ENCODE measurements around the genes MAEA and FAM53A.

DNA sequence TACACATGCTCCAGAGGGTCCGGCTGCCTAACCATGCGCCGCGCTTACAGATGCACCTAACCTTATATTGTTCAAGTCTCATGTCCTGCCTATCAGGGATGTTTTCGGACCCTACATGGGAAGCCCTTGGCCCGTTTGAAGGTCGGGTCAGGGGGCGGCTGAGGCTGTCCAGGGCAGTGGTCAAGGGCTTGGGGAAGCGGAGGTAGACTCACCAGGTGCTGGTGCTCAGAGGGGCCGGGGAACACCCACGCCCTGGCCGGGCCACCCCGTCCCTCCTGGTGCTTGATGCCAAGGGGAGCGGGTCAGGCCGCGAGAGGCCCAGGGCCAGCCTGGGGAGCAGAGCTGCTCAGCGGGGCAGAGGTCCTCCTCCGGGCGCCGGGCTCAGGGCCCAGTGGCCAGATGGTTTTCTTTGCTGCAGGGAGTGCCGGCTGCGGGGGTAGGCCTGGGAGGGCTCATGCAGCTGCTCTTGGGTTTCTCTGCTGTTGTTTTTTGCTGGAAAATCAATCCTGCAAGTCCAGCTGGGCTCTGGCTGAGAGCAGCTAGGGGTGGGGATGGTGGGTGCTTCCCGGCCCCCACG is 35.4 kb upstream of the SPON2 start:
- PRO-cap = no peak

DNA sequence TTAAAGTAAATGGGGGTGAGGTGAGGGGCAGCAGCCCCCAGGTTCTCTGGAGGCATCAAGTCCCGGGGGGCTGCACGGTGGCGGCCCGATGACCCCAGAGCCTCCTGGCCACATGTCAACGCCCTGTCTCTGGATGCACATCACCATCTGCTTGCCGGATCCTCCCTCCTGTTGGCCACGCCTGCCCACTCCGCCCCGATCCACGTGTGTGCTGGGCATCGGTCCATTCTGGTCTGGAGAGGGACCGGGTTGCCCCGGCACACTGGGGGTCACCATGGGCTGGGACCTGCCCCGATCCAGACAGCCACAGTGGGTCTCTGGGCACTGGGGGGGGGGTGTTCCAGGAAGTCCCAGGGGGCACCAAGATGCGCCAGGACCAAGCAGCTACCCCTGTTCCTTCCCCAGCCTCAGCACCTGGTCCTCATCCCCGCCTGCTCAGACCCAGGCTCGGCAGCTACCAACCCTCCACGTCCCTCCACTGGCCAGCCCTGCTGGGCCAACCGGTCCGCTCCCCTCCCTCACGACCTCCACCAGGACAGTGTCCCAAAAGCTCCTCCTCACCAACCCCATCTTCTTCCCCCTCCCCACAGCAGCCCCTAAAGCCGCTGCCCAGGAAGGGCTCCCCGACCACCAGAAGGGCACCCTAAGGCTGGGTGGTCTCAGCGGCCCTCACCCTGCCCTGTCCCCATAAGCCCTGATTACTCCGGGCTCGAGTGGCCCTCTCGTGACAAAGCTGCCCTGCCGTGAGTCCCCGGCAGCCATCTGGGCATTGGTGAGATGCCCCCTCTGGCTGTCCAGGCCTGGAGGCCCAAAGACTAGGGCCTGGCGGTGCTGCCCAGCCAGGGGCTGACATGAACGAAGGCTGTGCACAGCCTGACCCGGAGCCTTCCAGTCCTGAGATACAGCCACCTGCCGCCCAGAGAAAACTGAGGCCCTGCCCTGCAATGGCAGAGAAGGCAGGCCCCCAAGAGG is 4.6 kb downstream of the CTBP1 start:
- PRO-cap = no peak

DNA sequence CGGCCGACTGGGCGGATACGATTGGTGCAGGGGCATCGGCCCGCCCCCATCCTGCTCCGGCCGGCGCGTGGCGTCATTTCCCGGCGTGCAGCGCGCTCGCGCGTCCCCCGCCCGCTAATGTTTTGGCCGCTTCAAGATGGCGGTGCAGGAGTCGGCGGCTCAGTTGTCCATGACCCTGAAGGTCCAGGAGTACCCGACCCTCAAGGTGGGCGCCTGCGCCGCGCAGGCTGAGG is at the start of gene MAEA:
Gene MAEA, plus strand, starts transcription at position 114 of the 233 bp plus-strand sequence.
- PRO-cap = bidirectional peak, plus-strand start at position 129 of the sequence, minus-strand start outside the sequence

GRCh38 chr4:1298495-1299048 is 8.9 kb downstream of the MAEA start:
- PRO-cap = no peak

DNA sequence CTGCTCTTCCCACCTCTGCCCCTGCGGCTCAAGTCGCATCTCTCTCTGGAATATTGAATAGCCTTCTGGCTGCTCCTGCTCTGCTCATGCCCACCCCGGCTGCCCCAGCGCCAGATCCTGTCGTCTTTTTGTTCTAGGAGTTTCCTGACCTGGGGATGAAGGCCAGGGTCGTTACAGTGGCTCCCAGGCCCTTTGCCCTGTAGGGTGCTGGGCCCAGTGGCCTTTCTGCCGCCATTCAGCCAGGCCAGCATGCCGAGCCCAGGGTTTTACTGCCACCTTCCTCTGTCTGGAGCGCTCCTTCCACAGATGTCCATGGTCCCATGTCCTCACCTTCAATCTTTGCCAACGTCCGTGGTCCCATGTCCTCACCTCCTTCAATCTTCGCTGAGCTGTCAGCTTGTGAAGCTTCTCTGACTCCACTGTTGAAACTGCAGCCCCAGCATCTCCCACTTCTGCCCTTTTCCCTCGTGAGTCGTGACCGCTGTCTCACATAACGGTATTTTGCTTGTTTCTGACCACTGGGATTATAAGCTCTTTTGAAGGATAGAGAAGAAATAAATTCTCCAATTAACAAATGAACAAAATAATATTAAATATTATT is 9.8 kb downstream of the MAEA start:
- PRO-cap = no peak

GRCh38 chr4:1330598-1331189 is 16.3 kb upstream of the UVSSA start:
- PRO-cap = no peak

GRCh38 chr4:1337205-1338051 is 9.6 kb upstream of the UVSSA start:
- PRO-cap = no peak

GRCh38 chr4:1511402-1511837 is 105.2 kb upstream of the NKX1-1 start:
- PRO-cap = unidirectional peak, minus-strand start at chr4:1511651; bidirectional peak, plus-strand start at chr4:1512019, minus-strand start at chr4:1511693

DNA sequence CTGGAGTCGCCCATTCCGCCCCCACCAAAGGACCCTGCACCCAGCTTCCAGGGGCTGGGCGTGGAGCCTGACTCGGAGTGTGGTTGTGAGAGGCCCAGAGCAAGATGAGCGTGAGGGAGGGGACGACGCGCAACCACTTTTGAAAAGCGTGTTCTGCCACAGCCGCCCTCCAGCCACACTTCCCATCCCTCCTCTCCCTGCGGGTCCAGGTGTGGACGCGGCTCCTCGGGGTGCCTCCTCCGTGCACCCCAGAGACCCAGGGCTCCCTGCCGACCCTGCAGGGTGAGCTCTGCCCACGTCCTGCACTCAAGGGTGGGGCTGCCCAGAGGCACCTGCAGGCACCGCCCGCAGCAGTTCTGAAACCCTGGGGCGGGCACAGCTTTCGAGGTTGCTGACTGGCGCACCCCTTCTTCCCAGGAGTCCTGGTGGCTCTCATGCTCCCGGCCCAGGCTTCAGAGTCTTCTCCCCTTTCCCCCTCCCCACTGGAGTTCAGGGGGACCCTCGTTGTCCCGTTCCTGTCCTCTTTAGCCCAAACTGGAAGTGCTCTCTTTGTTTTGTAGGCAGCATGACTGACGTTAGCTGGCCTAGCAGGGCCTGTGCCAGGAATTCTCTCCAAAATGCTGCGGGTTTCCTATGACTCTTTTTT is 78.6 kb downstream of the FAM53A start:
- PRO-cap = no peak

DNA sequence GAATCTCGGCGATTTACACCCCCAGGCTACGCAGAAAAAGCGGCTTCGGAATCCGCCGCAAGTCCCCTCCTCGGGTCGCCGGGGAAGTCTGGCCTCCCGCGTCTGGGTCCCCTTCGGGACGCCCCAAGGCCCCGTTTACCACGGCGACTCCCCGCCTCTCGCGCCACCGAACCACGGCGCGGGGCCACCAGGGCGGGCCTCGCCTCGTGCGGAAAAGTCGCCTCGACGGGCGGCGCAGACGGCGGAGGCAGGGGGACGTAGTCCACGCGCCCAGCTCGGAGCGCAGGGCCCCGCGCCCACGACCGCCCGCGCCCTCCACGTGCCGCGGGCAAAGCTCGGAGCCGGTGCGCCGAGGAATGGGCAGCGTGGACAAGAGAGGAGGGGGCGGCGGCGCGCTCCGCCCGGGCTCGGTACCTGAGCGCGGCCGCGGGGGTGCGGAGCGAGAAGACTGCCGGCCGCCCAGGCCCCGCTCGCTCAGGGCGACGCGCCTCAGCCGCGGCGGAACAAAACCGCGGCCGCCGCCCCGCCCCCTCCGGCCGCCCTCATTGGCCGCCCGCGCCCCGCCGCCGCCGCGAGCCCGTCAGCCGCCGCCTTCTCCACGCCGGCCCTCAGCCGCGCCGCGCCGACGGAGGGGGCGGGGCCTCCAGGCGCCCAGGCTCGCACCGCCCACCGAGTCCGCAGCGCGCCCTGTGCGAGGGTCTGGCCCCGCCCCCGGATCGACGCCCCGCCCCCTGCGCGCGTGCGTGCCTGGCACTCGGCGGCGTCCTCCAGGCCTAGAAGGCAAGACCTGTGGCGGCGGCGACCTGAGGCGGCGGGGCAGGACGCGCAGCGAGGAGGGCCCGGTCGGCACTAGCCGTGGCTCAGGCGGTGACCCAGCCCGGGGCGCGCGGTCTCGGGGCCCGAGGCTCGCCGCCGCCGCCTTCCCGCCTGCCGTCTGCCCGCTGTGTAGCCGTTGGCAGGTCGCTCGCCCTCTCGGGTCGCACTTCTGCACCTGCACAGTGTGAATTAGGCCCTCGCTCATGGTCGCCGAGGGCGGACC is at the start of gene FAM53A:
Gene FAM53A, minus strand, starts transcription at position 495 of the 1,039 bp plus-strand sequence.
- PRO-cap = bidirectional peak, plus-strand start at position 753 of the sequence, minus-strand start at position 481 of the sequence

DNA sequence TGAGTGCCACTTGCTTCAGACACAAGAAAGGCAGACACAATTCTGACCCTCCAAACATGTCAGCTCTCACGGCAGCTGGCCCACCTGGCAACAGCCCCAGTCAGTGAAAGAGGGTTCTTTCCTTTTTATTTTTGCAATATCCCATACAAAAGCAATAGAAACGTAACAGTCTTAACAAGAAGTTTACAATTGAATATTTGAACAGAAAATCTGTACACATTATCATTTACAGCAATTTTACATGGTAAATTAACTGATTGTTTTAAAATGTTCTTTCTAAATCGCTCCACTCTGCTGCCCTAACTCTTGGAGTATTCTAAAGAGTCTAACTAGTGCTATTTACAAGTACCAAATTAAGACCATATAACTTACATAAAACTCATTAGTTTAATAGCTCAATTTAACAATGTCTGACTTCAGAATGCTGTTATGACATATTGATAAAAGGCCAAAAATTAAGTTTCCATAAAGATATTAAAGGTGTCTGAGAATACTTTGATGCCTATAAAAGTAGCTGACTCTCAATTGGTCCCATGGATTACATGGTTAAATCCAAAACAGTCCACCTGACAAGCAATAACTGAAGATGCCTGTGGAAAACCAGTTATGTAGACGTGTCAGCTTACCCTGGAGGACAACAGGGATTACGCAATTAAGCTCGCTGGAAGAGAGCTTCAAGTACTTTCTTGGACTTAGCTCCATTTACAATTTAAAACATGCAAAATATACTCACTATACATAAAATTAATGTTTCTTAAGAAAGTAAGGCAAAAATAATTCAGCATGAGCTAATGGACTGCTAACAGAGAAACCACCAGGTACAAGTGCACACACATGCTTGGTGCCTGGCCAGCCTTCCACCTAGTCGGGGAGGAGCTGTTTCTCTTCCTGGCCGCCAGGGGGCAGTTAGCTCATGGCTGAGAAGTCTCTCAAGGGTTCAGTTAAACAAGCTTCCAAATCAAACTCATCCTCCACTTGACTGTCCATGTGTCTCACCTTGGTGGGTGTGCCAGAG is 8.9 kb upstream of the FAM53A start:
- PRO-cap = no peak

DNA sequence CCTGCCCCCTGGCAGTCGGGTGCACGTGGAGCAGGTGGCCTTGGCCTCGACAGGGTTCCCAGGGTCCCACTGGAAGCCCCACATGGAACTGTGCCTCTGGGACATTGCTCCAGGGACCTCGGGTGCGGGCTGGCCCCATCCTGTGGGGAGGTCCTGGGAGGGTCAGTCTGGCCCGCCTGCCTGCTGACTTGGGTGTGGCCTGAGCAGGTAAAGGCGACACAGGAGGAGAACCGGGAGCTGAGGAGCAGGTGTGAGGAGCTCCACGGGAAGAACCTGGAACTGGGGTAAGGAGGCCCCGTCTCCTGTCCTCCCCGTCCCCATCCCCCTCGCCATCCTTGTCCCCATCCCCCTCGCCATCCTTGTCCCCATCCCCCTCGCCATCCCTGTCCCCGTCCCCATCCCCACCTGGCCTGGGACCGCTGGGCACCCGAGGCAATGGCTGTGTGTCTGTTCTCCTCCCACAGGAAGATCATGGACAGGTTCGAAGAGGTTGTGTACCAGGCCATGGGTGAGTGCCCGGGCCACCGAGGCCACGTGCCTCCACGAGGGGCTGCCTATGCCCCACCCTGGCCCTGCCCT is 18.3 kb downstream of the TACC3 start:
- PRO-cap = no peak

DNA sequence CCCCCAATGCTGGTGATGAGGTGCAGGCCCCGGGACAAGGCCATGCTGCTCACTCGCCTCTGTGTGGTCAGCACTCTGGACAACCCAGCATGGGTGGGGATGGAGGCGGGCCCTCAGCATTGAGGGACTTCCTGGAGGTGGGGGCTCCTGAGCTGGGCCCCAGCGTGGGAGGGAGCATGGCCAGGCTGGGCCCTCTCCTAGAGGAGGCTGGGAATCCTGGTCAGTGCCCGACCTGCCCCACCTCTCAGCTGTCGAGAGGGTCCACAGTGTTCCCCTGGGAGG is 30.6 kb downstream of the TACC3 start:
- PRO-cap = bidirectional peak, plus-strand start at position 177 of the sequence, minus-strand start at position 55 of the sequence

GRCh38 chr4:1794380-1794816 is 1.3 kb downstream of the FGFR3 start:
- PRO-cap = no peak

DNA sequence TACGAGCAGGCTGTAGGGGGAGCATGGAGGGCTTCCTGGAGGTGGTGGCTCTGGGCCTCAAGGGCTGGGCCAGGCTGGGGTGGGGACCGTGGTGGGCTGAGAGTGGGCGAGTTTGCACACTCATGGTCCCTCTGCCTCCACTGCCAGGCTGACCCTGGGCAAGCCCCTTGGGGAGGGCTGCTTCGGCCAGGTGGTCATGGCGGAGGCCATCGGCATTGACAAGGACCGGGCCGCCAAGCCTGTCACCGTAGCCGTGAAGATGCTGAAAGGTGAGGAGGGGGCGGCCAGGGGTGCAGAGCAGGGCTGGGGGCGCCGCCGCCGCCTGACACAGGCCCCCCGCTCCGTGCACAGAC is 12.1 kb downstream of the FGFR3 start:
- PRO-cap = no peak

DNA sequence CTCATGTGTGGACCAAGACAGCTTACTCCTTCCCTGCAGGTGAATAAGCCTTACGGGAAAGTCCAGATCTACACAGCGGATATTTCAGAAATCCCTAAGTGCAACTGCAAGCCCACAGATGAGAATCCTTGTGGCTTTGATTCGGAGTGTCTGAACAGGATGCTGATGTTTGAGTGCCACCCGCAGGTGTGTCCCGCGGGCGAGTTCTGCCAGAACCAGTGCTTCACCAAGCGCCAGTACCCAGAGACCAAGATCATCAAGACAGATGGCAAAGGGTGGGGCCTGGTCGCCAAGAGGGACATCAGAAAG is 49.4 kb downstream of the NELFA start:
- PRO-cap = no peak

DNA sequence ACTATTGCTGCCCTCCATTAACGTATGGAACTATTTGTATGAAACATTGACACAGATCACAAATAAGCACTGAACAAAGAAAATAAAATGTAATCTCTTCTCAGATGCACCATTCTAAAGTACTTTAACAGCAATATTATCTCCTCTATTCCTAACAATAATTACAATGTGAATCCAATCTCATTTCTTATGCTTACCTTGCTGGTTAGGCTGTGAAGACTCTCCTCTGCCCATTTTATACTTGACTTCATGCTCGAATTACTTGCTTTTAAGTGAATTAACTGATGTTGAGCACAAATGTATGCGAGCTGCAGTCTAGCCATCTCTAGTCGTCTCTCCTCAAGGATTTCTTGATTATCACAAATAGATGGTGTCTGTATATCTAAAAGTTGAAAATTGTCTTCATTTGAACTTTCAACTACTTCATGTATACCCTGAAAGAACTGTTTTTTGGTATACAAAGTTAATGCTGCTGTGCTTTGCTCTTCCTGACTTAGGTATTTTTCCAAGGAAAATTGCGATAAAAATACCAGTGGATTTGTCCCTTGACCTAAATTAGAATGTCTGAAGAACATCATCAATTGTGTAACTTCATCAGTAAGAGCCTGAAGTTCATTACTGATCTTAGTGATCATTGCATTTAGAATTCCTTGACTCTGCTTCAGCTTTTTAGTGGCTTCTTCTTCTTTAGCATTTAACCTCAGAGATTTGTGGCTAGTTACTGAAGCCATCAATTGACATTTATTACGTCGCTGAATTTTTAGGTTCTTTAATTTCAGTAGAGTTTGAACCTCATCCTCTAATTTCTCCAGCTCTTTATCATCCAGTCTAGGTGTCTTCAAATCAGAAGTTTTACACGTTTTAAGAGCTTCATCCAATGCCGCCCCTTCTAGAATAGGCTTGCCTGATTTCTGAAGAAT is 1.8 kb downstream of the HAUS3 start:
- PRO-cap = no peak

DNA sequence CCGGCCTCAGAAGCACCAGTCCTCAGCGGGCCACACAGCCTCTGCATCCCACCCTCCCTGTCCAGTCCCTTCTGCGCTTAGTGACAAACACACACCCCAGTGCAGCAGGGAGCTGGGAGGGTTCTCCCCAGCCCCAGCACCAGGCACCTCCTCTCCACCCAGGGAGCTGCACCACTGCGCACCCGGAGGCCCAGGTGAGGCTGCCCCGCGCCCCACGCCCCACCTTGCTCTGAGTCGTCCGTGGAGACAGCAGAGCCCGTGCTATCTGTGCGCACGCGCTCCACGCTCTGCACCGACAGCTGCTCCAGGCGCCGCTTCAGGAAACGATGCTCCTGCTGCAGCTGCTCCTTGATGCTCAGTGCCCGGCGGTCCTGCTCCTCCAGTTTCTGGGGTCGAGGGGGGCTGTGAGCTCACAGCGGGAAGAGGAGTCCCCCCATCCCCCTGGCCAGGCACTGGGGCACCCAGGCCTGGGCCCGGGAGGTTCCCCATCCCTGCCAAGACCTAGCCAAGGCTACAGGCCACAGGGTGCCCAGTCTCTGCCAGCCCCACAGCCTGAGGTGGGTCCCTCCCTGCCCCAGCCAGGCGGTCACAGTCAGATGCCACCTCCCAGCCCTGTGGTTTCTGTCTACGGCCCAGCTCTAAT is 9.1 kb upstream of the HAUS3 start:
- PRO-cap = no peak

DNA sequence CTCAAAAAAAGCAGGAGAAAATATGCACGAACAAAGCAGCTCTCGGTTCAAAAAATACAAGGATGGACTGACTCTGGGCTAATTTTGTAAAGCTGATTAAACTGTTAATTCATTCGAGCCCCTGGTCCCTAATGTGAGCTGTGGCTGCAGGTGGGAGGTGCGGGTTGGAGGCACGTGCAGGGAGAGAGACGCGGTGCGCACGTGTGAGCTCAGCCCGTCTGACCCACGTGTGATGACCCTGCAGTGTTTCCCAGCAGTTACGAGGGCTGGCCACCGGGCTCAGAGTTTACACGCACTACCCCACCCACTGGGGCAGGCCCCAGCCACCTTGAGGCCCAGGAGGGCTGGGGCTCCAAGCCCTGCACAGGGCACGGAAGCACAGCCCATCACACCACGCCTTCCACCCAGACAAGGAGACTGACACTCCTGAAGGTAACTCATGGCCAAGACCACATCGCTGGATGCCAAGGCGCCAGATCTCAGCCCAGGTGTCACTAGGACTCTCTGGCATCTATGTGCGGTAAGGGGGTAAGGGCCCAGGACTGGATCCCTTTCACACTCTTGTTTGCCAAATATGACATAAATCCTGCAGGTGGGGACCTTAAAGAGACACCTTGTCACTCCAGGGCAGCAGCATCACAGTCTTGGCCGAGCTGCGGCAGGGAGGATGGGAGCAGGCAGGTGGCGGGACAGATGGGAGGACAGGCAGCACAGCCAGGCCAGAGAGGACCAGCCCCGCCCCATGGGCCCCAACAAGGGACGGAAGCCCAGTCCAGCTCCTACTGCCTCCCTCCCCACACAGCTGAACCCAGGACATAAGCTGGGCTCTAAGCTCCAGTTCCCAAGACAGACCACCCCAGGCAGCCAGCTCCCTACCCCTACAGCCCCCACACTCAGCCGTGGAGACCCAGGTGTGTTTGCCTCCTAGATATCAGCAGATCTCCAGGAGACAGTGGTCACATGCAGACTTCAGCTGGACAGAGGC is 56.9 kb downstream of the ZFYVE28 start:
- PRO-cap = no peak

DNA sequence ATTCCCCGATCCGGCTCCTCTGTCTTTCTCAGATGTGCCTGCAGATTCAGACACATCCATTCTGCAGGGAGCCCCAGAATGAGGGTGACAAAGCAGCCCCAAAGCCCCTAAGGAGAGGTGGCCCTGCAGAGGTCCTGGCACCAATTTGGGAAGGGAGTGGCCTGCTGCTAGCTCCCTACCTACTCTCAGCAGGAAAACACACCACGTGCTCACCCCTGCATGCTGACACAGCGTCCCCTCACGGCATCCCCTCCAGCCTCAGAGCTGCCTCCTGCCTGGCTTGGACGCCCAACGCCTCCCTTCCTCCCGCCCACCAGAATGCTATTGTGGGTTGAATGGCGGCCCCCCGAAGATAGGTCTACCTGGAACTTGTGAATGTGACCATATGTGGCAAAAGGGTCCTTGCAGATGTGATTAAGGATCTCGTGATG is 28.8 kb downstream of the ZFYVE28 start:
- PRO-cap = no peak